ENCODE measurements around a stretch of chr2.

DNA sequence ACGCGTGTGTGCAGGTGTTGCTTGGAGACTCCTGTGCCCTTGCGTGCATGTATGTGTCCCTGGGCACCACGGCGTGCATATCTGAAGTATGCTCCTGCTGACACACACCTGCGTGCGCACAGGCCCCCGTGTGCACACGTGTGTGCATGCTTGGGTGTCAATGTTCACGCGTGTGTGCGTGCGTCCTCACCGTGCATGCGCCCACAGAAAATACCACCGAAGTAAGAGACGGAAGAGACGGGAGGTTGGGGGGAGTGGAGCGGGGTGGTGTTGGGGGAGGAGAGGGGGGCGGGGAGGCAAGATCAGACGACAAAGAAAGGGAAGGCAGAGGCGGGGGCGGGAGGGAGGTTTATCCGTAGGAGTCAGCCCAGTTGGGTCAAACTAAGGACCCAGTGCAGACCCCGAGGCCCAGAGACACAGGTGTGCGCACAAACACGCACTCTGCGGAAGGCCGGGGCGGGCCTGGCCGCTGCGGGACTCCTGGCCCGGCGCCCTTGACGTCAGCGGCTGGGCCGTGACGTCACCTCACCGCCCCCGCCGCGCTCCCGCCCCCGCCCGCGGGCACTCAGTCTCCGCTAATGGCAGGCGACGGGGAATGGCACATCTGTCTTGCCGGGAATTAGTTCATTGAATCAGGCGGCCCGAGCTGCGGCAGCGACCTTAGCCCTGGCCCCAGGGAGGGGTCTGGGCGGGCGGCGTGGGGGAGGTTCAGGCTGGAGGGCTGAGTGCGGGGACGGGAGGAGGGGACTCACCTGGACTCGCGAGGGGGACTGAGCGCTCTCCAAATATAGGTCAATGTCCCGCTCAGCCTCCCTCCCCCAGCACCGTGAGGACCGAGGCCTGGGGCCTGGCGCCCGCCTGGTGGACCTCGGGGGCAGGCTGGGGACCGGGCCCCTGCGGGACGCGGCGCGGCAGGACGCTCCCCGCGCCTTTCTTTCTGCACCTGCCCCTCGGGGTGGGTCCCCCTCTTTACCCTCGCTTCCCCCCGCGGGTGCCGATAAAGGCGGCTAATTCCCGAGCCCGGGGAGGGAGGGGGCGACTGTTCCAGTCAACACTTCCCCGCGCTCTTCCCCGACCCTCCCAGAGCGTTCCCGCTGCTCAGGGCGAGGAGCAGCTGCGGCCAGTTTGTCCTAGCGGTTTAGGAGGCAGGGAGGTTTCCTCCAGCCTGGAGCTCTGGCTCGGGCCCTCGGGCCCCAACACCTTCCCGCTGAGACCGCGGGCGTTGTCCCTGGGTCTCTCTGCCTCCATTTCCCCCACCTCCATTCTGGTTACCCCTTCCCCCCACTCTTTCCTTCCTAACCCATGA is 15.5 kb upstream of the ECEL1 start:
- PRO-cap = no peak

DNA sequence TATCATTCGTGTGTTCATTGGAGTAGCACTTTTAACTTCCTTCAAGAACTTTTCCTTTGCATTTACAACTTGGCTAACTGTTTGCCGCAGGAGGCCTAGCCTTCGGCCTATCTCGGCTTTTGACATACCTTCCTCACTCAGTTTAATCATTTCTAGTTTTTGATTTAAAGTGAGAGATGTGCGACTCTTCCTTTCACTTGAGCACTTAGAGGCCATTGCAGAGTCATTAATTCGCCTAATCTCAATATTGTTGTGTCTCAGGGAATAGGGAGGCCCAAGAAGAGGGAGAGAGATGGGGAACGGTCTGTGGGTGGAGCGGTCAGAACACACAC is 724 bp downstream of the TIGD1 start:
- PRO-cap = no peak

DNA sequence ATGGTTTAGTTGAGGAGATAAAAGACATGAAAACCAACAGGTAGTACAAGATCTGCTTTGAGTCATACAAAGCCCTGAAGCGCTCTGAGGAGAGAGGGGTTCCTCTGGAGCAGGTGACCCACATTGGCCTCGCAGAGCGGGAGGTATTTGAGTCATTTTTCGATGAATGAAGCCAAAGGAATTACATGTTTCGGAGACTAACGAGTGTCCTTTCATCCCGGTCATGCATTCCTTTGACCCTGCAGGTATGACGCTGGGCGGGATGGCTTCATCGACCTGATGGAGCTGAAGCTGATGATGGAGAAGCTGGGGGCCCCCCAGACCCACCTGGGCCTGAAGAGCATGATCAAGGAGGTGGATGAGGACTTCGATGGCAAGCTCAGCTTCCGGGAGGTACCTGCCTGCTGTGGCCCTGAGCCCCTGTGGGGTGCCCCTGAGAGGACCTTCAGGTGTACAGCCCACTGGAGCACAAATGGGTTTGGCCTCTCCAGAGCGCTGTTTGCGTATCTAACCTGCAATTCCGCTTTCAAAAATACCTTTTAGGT is 29.2 kb downstream of the EFHD1 start:
- PRO-cap = no peak

DNA sequence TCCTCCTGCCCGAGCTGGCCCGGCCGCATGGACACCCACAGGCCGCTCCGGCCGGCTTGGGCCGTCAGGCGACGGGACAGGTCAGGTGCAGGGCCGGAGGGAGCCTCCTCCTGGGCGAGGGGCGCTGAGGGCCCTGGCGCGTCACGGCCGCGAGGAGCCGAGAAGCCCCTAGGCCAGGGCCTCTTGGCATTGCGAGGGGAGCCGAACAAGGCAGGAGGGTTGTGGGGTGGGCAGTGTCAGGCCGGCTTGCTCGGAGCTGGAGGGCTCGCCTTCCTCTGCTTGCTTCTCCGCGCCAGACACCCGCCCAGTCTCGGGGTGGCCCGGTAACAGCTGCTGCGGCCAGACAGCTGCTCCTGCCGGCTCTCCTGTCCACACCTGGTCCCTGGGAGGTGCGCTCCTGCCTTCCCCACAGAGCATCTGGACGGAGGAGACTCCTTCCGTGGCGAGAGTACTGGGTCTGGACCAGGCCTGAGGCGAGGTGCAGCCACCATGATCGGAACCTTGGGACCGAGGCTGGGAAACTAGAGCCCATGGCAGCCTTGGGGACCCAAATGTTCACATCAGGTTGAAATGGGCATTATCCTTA is 462 bp downstream of the GIGYF2 start:
- PRO-cap = bidirectional peak, plus-strand start at position 307 of the sequence, minus-strand start at position 298 of the sequence

GRCh38 chr2:232755981-232756373 is 20.4 kb downstream of the KCNJ13 start:
- PRO-cap = no peak

GRCh38 chr2:232773763-232774259 is 2.6 kb downstream of the KCNJ13 start:
- PRO-cap = no peak

GRCh38 chr2:232815412-232815948 is 39.1 kb upstream of the KCNJ13 start:
- PRO-cap = no peak

DNA sequence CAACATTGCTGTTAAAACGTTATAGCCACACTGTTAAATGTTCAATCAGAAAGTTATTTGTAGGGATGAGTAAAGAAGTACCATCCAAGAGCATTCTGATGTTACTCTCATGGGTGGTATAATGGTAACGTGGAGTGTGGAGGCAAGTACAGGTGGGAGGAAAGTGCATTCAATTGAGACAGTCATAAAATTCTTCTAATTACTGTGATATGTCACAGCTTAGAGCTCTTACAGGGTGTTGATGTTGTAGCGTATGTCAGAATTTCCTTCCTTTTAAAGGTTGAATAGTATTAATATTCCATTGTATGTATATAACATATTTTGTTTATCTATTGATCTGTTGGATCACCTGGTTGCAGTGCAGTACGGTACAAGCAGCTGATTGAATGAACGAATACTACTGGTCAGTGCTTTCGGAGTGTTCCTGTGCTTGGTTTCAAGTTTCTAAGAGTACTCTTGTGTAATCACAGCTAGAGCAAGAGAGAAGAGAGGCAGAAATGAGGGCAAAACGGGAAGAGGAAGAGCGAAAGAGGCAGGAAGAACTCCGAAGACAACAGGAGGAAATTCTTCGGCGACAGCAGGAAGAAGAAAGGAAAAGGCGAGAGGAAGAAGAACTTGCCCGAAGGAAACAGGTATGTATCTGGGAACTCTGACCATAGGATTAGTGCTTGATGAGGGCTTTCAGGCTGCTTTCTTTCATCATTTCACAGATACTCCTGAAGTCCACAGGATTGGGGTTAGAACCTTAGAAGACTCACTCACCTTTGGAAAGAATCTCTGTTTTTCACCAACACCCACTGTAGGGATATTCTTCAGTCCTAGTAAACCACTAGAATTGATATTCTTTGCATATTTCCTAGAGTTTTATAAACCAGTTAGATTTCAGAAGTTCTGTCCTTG is 40.3 kb upstream of the KCNJ13 start:
- PRO-cap = no peak

- PRO-cap = no peak
Observed at GRCh38 chr2:232875287-232875590, 5.2 kb downstream of the SNORC start.

DNA sequence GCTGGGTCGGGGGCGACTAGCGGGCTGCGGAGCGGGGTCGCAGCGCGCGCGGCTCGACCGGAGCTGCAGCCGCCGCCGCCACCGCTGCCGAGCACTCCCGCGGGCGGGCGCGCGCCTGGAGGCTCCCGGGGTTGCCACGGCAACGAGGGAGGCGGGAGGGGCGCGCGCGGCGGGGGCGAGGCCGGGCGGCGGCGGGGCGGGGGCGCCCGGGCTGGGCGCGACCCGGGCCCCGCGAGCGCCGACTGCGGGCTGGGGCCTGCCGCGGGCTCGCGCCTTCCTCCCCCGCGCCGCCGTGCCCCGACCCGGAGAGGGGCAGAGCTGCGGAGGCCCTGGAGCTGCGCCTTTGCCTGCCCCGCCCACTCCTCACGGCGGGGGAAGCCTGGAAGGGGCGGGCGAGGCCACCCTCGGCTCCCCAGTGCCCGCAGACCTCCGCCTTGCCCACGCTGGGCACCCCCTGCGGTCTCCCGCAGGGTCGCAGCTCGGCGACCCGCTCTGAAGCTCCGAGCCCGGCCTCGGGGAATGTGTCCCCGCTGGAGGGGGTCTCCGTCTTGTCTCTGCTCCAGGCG is 58.1 kb downstream of the SNORC start:
- PRO-cap = no peak

GRCh38 chr2:233012375-233013028 is 554 bp downstream of the NGEF start:
- PRO-cap = no peak

- PRO-cap = no peak
Observed at GRCh38 chr2:233081369-233081808, 21.2 kb downstream of the INPP5D start.

DNA sequence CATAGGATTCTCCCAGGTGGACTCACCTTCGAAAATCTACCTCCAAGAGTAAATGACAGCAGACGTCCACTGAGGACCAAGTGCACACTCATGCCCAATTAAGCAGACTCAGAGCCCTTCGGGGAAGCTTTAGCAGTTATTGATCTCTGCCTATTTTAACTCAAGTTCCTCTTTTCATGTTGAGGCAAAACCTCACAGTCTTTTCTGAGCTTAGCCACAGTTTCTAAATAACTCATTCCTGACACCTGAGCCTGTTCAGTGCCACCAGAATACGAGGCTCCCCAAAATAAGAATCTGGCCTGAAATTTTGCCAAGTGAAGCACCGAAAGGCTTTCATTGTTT is 22.0 kb downstream of the INPP5D start:
- PRO-cap = no peak

GRCh38 chr2:233082618-233083114 is 22.5 kb downstream of the INPP5D start:
- PRO-cap = no peak

DNA sequence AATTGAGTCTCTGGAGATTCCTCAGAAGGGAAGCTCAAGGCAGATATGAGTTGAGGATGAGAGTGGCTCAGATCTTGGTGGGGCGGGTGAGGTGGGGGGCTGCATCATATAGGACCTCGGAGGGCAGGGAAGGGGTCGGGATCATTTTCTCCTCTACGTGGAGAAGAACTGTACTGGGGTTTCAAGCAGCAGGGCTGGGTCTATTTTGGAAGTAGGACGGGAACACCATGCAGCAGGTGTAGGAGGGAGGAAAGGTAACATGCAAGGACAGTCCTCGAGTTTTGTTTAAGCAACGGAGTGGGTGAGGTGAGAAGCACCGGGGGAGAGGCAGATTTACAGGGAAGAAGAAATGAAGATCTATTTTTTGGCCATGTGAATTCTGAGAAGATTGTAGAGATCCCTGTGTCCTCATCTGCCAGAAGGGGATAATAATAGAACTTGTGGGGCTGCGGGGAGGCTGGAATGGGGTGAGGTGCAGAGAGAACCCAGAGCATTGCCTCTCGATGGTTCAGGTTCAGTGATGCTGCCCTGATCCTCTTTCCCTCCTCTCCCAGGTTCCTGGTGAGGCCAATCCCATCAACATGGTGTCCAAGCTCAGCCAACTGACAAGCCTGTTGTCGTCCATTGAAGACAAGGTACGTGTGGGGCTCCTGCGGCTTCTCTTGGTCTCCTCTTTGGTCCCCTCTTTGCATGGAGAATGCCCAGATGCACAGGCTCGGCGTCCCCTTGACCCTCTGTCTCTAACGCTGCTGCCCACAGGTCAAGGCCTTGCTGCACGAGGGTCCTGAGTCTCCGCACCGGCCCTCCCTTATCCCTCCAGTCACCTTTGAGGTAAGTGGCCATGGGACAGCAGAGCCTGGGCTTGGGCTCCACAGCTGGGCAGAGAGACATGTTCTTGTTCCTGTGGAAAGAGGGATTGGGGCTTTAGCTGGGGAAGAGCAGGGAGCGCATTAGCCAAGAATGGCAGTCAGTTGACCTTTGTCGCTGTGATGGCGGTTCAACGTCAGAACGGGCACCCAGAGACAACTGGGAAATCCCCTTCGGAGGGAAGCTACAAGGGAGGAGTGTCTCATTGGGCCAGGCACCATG is 85.8 kb downstream of the INPP5D start:
- PRO-cap = no peak

DNA sequence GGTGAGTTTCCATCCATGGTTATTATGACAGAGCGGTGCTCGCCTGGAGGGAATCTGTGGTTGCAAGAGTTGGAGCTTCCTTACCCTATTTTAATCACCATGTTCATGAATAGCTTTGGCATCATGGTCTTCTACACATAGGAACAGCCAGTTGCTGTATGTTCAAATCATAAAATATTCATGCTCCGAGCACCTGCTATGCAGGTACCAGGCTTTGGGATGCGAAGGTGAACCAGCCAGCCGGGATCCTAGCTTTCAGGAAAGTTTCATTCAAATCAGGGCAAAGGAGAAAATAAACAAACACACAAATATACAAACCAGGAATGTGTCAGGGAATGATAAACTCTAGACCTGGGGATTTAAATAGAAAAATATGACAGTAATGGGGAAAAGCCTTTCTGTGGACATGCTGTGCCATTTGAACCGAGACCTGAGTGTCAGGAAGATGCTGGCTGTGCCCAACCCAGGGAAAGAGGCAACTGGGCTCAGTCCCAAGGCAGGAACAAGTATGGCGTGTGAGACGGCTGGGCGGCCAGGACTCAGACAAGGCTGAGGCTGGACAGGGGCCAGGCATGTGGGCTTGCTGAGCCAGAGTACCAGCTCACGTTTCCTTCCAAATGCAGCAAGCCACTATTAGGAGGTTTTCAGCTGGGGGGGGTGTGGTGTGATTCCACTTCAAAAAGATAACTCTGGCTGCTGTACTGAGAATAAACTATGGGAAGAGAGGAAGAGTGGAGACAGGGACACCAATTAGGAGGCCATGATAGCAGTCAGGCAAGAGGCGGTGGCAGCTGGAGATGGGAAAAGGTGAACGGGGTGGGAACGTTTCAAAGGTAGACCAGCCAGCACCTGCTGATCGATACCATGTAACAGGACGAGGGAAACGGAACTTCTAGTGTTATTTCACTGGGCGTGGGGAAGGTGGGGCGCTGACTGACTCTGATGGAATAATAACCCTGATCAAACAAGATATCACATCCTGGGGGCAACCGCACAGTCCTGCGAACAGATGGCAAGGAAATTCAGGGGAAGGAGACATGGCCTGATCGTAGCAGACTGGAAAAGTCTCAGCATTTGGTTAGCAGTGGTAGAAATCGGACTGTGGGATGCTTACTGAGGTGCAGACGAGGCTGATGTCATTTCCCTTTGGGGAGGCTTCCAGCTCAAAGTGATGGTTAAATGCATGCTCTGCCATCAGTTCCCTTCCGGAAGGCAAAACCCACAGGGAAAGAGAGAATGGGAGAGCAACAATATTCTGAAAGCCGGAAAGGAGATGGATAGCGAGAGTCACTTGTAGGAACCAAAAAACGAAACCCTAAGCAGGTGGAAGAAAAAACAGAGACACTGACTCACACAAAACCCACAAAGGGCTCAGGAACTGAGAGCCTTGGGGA is 92.6 kb downstream of the INPP5D start:
- PRO-cap = no peak

GRCh38 chr2:233161521-233161993 is 89.9 kb upstream of the ATG16L1 start:
- PRO-cap = no peak

- PRO-cap = no peak
Observed at GRCh38 chr2:233271696-233272313, 20.3 kb downstream of the ATG16L1 start.

DNA sequence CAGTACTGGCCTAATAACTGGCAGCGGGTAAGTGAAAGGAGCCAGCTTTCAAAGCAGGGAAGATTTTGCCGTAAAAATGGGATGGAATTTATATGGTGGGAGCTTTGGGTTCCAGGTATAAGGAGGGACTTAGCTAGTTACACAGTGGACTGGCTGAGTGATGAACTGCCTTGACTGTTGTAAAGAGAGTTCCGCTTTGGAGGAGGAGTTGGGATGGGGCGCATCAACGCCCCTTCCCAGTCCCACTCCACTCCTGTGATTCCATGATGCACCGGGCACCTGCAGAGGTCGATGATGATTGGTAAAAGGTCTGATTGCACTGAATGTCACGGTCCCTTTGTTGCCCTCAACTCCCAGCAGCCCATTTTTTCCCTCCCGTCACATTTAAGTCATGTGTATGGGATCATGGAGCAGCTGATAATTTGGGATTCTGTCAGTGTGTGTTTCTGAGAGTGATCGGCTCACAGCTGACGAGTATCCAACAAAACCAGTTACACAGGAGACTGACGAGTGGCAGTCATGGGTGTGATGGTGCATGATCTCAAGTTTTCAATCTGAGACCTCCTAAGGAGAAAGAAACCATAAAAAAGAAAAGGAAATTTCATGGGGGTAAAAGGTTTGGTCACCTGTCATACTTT is 24.1 kb downstream of the ATG16L1 start:
- PRO-cap = no peak

GRCh38 chr2:233544202-233544728 is 22.3 kb downstream of the USP40 start:
- PRO-cap = no peak